Temporal lobe (tissue), 2 donors: ENCODE results near the genes ABHD15 and BLMH.

- RAMPAGE, long total RNA, result no peak
Measured at GRCh38 chr17:29566900-29567818, at the start of gene ABHD15. Gene ABHD15 (minus strand): TSS chr17:29567037.

DNA sequence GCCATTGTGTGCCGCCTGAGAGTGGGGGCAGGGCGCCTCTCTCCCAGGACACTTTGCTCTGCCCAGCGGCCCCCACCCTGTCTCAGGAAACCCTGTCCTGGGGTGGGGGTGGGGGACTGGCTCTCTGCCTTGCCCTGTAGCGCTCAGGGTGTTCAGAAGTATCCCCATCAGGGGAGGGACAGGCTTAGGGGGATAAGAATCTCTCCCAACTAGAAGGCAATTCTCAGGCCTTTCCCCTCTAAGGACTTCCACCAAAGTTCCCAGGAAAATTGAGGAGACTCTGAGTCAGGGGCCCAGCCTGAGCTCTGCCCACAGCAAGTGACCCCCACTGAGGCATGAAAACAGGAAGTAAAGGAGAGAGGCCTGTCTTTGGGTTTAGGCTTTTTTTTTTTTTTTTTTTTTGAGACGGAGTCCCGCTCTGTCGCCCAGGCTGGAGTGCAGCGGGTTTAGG is 4.8 kb downstream of the GIT1 start:
- RAMPAGE, long total RNA, result no peak

DNA sequence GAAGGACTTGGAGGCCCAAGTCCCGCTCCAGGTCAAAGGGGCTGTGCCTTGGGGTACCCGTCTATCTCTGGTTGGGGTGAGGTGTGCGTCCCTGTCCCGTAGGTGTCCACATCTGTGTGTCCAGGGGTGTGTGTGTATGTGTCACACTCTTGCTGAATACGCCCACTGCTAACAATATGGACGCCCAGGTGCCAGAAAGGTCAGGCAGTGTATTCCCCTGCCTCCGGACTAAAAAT is 428 bp upstream of the GIT1 start:
- RAMPAGE, long total RNA, result no peak

- RAMPAGE, long total RNA, result no peak
Measured at GRCh38 chr17:29674259-29674743, 51.6 kb upstream of the CORO6 start.

GRCh38 chr17:29681918-29682465 is 59.3 kb upstream of the CORO6 start:
- RAMPAGE, long total RNA, result no peak

DNA sequence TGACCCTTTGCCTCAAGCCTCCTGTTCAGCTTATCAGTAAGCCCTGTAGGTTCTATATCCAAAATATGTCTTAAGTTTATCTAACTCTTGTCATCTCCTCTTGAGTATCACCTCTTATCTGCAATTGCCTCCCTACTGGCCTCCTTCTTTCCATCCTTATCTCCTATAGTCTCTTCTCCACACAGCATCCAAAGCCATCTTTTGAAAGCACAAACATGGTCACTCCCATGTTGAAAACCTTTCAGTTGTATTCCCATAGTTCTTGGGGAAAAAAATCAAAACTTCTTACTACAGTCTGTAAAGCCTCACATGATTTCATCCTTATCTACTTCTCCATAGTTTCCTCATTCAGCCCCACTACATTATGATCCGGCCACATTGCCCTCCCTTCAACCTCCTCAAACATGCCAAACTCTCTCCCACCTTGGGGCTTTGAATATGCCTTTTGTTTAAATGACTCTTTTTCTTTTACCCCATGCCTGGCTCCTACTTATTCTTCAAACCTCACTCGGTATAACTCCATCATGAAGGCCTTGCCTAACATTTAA is 54.6 kb downstream of the SSH2 start:
- RAMPAGE, long total RNA, result no peak

DNA sequence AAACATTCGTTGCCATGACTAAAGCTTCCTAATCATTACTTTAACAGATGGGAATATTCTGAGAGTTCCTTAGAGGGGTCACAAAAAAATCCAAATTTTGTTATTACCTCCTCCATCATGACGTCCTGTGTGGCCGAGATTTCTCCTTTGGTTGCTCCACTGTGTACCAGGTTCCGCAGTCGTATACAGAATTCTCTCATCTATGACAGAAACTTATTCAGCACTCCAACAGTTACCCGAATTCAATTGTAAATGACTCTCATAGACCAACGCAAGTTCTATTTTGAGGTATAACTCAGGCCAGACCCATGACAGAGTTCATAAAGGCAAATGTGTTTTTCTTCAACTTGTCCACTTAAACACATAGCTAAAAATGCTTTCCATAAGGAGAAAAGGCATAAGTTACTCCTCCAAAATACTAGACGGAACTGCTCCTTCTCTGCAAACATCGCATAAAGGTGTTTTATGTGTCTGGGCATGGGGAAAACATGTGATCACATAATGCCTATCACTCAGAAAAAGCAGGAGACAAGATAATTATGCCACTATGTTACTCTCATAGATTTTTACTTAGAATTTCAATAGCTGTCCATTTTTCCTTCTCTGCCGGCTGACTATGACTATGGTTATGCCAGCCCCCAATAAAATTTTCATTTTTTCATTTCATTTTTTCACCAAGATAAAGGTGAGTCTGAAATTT is 6.3 kb downstream of the BLMH start:
- RAMPAGE, long total RNA, result no peak

DNA sequence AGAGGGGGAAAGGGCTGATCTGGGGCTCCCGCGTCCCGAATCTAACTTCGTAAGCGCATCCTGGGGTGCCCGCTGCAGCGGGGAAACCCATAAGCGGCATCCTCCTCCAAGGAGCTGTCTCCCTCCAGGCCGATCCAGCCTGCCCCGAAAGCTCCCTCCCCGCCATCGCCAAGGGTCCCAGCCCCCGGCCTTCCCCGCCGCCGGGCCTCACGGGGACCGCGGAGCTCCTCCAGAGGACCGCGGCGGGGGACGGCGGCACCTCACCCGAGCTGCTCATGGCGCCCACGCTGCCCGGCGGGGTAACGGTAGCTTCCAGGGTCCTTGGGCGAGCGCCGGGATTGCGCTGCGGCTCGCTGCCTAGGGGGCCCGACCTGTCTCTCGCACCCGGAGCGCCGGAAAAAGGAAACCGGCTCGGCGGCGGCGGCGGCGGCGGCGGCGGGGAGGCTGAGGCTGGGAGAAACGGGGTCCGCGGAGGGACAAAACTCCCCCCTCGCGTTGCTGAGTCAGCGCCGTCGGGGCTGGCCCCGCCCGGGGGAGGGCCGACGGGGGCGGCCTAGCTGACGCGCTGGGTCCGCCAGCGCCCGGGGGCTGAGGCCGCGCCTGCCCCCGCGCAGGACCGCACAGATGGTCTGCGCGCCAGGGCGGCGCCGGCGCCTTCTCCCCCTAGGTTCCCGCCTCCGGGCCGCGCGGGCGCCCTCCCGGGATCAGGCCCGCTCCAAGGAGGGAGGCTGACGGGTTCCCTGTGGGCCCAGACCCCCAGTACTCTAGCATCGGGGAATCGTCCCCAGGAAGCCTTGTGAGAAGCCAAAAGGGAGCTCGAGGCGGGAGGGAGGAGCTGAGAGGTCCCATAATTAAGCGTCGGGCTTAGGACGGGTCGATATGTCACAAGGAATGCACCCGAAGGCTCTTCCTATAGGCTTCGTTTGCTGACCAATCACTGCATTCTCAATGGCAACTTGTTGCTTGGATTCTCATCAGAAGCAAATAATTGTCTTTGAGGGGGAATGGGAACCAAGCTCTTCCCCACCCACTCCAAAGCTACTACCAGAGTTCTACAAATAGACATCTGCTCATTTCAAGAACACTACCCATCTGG is at the start of gene BLMH:
Gene BLMH, minus strand, starts transcription at position 402 of the 1,096 bp plus-strand sequence.
- RAMPAGE, long total RNA, result no peak

- RAMPAGE, long total RNA, result no peak
Measured at GRCh38 chr17:30332052-30332505, 1.8 kb downstream of the TMIGD1 start.

GRCh38 chr17:30378110-30378625 is 559 bp upstream of the CPD start:
- RAMPAGE, long total RNA, result no peak

DNA sequence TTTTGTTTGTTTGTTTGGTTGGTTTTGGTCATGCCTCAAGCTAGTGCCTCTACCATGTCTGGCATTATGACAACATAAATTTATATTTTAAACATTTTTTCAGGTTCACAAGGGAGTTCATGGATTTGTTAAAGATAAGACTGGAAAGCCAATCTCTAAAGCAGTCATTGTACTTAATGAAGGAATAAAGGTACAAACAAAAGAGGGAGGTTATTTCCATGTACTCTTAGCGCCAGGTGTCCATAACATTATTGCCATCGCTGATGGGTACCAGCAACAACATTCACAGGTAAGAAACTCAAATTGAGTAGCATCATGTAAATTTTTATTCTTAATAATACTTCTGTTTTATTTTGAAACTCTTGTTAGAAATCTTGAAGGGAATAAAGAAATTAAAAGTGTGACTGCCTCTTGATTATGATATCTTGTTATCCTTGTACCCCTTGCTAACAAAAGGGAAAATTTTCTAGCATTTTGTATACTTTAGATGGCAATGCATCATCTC is 15.4 kb upstream of the GOSR1 start:
- RAMPAGE, long total RNA, result no peak

GRCh38 chr17:30464500-30465178 is 12.6 kb upstream of the GOSR1 start:
- RAMPAGE, long total RNA, result no peak

GRCh38 chr17:30600265-30600987 is 123.2 kb downstream of the GOSR1 start:
- RAMPAGE, long total RNA, result no peak

DNA sequence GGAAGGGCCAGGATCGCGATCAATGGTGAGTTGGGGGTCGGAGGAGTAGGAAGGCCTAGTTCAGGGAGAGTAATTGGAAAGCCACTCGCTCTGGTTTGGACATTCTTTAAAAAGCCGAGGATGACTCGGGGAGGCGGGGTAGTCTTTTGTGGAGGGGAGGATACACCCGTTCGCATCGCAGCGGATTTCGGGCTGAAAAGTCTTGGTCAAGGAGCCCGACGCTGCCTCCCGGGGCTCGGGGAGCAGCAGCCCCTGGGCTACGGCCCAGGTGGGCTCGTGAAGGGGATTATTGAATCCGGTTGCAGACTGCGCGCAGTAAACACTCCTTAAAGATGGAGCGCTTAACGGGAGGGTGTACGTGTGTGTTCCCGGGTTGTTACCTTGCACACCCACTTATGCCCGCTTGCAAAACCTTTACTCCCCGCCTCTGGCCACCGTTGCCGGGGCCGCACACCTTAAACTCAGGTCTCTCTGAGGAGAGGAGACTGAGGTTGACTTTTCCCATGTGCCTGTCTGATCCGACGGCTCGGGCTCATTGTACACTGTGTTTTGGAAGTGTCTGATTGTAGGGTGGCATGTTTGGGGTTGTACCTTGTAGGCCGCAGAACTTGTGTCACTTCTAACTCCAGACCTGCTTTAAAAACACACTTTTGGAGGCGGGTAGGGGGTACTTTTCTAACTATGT is 123.9 kb downstream of the GOSR1 start:
- RAMPAGE, long total RNA, result no peak

GRCh38 chr17:30831080-30831633 is 609 bp upstream of the ATAD5 start:
- RAMPAGE, long total RNA, result no peak

DNA sequence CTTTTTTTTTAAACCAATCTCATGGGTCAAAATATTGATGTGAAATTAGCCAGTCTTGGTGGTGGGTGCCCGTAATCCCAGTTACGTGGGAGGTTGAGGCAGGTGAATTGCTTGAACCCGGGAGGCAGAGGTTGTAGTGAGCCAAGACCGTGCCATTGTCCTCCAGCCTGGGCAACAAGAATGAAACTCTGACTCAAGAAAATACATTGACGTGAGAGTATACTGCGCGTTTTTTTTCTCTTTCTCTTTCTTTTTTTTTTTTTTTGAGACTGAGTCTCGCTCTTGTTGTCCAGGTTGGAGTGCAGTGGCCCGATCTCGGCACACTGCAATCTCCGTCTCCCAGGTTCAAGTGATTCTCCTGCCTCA is 20.3 kb downstream of the RNF135 start:
- RAMPAGE, long total RNA, result no peak

- RAMPAGE, long total RNA, result no peak
Measured at GRCh38 chr17:31158800-31159532, 64.2 kb downstream of the NF1 start.

GRCh38 chr17:31320339-31320538 is 1.2 kb downstream of the EVI2A start:
- RAMPAGE, long total RNA, result no peak

- RAMPAGE, long total RNA, result no peak
Measured at GRCh38 chr17:31486539-31486997, 95.1 kb downstream of the RAB11FIP4 start.

DNA sequence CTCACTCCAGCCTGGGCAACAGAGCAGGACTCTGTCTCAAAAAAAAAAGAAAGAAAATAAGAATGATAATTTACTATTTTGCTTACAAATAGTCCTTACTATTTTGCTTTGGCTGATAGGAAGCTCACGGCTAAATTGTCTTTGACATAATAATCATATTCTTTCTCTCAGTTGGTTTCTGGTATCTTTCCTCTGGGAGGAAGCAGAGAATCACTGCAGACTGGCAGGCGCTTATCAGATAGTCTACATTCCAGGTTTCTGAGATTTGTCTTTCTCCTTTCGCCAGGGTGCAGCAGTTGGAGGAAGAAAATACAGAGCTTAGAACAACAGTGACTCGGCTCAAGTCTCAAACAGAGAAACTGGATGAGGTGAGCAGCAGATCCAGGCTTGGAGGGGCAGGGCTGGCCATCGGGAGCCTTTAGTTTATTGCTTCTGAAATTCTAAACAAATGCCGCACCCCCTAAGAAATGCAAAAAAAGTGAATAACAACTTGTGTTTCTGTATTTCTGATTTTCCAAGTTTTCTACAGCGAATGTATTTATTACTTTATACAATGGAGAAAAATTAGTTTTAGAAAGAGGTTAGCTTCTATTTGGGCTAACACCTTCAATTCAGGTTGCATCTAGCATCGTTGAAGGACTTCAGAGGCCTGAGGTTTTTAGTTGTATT is 136.2 kb downstream of the RAB11FIP4 start:
- RAMPAGE, long total RNA, result no peak